ENCODE measurements around a stretch of chr7.

DNA sequence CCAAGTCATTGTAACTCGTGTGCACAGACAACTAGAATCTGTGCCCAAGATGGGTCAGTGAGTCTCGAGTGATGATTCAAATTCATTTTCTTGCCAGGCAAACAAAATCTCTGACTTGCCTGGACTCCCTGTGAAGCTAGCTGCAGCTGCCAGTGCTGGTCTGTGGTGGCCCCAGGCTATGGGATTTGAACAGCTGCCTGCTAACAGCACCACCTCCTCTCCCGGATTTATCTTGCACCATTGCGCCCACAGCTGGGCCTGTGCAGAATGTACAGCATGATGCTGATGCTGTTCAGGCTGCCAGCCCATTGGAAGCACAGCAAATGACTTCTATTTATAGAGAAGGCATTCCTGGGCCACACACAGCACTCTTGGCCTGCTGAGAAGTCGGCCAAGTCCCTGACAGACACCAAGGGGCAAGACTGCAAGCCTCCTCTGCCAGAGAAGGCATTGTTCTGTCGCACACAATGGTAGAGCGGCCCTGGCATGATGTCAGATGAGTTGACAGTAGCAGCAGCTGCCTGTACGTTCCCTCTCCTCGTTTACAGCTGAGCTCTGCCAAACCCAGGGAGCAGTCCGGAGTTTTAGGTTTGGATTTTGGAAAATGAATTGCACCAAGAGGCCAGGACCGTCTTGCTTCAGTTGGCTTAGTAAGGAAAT is 38.3 kb downstream of the MTURN start:
- PRO-cap = no peak

- PRO-cap = no peak
These were observed 66.5 kb downstream of the MTURN start for GRCh38 chr7:30201067-30201867.

DNA sequence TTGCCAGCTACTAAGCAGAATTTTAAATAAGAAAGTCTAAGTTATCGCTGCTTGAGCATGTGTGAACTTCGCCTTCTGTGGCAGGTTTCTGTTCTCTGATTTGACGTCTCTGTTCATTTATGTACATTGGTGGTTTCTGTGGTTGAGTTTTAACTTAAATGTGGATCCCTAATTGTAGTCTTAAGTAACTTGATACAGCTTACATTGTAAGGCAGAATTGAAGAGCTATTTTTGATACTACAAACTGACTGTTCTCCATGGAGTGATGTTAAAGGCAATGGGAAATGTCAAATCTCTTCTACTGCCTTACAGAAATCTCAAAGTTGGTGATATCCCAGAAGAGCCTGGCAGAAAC is 46.4 kb downstream of the ZNRF2 start:
- PRO-cap = no peak

DNA sequence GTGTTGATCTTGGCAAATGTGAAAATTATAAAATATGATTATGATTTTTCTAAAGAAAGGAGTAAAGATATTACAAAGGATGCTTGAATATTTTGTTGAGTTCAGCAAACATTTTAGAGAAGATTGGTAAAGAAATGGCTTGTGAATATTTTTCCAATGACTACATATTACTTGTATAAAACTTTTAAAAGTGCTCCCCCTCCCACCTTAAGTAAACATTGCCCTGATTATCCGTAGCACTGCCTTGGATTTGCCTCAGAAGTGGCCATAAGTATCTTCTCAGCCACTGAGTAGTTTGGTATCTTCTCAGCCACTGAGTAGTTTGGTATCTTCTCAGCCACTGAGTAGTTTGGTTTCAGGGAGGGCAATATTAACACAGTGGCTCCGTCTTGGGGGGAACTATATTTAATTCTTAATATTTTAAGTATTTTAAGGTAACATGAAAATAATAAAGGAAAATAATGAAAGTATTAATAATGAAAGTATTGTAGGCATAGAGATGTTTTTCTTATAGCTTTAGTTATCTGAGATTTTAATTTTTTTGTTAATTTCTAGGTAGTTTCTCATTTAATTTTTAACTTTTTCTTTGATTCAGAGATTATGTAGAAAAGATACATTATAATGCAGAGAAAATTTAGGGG is 51.8 kb downstream of the ZNRF2 start:
- PRO-cap = no peak

GRCh38 chr7:30368820-30369312 is 84.5 kb downstream of the ZNRF2 start:
- PRO-cap = no peak

DNA sequence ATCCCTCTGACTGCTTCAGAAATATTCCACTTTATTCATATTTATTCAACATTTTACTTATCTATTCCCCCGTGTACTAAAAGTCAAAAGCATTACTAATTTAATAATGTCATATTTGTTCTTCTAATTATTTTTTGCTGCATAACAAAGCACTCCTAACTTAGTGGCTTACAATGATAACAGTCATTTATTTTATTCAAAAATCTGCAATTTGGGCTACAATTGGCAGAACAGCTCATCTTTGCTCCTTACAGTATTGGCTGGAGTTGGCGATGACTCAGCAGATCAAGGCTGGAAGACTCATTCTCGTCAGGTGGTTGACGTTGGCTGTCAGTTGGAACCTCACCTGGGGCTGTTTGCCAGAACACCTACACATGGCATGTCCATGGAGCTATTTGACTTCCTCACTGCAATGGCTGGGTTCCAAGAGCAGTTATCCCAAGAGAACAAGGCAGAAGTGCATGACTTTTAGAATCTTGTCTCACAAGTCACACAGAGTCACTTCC is 75.2 kb downstream of the NOD1 start:
- PRO-cap = no peak

DNA sequence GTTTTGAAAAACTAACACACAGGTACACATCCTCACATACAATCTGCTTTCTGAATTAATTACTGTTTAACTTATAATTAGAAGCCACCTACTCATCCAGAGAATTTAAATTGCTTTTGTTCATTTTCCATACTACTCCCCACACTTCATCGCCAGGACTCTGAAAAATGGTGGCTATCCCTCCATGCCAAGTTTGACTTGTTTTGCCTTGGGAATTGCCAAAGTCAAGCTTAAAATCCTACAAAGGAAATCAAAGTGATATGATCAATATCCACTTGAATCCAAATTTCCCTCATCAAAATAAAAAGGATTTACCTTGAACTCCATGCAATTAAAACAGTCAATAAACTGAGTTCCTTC is 4.2 kb downstream of the GGCT start:
- PRO-cap = no peak

GRCh38 chr7:30760641-30761120 is 8.7 kb downstream of the INMT start:
- PRO-cap = no peak

- PRO-cap = no peak
These were observed 13.4 kb upstream of the AQP1 start for GRCh38 chr7:30898298-30898599.

GRCh38 chr7:30899491-30900676 is 11.8 kb upstream of the AQP1 start:
- PRO-cap = no peak

GRCh38 chr7:30913089-30914184 is 1.8 kb downstream of the AQP1 start:
- PRO-cap = no peak

DNA sequence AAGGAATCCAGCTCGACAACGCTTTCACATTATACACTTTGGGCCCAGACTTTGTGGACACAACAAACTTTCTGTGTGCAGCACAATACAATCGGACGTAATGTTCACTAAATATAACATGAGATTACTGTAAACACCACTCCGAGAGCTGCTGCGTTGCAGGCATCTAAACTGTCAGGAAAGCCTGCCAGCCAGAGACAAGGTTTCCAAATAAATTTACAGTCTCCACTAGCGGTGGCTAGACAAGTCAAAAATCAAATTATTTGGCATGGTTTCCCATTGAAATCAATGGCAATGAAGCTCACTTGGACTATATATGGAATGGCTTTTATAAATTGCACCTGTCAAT is 1.4 kb downstream of the PDE1C start:
- PRO-cap = no peak

DNA sequence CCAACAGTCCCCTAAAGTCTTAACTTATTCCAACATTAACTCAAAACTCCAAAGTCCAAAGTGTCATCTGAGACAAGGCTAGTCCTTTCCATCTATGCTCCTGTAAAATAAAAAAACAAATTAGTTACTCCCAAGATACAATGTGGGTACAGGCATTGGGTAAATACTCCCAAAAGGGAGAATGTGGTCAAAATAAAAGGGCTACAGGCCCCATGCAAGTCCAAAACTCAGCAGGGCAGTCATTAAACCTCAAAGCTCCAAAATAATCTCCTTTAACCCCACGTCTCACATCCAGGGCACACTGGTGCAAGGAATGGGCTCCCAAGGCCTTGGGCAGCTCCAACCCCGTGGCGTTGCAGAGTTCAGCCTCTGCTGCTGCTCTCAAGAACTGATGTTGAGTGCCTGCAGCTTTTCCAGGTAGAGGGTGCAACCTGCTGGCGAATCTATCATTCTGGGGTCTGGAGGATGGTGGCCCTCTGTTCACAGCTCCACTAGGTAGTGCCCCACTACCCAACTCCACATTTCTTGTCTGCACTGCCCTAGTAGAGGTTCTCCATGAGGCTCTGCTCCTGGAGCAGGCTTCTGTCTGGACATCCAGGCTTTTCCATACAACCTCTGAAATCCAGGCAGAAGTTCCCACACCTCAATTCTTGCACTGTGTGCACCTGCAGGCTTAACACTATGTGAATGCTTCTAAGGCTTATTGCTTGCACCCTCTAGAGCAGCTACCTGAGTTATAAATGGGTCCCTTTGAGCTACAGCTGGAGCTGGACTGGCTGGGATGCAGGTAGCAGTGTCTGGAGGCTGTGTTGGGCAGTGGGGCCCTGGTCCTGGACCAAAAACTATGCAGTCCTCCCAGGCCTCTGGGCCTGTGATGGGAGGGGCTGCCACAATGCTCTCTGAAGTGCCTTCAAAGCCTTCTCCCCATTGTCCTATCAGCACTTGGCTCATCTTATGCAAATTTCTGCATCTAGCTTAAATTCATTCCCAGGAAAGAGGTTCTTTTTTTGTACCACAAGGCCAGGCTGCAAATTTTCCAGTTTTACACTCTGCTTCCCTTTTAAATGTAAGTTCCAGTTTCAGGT is 26.4 kb downstream of the KBTBD2 start:
- PRO-cap = no peak

GRCh38 chr7:32891976-32892461 is 459 bp upstream of the KBTBD2 start:
- PRO-cap = bidirectional peak, plus-strand start at chr7:32892295, minus-strand start at chr7:32892019

DNA sequence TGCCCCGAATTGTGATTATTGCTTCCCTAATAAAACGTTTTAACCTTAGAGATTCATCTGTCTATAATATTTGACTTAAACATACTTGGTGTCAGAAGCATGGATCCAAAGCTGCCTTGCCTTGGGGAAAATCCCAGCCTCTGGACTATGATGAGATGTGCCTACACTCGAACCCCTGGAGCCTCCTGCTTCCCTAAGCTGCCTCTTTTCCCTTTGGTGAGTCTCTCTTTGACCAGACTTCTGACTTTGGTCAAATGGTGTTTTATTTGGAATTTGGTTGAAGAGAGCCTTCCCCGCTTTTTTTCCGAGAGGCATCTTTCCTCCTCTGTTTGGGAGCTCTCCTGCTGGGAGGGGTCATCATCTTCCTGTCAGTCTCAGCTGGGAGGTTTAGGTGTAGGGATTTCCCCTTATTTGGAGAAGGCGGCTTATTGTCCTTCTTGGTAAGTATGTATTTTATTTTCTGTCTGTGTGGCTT is 5.4 kb upstream of the RP9 start:
- PRO-cap = no peak

- PRO-cap = unidirectional peak, minus-strand start at chr7:33527517
These were observed 378.2 kb upstream of the BMPER start for GRCh38 chr7:33527058-33527704.

- PRO-cap = unidirectional peak, minus-strand start at chr7:33527785
These were observed 377.7 kb upstream of the BMPER start for GRCh38 chr7:33527705-33528069.

DNA sequence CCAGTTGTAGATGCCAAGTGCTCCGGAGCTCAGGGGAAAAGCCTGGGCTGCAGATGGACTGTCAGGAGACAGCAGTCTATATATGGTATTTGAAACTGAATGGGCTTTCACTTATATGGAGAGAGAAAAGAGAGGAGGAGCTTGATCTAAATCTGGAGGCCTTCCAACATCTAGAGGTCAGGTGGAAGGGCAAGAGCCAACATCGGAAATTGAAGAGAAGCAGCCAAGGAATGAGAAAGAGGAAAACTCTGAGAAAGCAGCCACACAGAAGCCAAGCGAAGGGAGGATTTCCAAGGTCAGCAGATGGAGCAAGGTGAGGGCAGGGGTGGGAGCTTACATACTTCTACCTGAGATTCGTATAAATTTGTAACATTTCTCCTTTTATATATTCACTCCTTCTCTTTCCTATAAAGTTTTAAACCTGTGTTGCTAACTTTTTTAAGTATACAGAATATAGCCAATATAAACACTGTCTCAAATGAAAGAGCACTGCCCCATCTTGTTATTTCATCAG is 350.6 kb upstream of the BMPER start:
- PRO-cap = no peak

DNA sequence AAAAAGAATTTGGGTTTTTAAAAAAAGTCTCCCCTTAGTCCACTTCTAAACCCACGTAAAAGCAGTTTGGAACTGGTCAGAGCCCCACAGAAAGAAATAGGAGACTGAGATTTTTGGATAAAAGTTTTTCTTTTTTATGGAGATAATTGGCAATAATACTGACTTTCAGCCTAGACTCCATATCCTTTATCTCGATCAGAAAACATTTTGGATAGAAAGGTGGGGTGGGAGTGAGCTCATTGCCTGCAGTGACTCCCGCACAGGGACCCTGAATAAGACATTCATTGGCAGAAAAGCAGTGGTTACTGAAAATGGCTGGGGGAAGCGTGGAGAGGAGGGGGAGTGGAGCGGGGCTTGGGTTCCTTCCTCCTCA is 90.5 kb upstream of the BMPER start:
- PRO-cap = no peak

GRCh38 chr7:34757917-34758640 is 100.1 kb downstream of the NPSR1 start:
- PRO-cap = no peak